Left lobe of liver (tissue), 1 donor: ENCODE measurements around the gene ACE.

- PRO-cap = no peak
Observed at GRCh38 chr17:60747408-60747983, 69.8 kb downstream of the BCAS3 start.

DNA sequence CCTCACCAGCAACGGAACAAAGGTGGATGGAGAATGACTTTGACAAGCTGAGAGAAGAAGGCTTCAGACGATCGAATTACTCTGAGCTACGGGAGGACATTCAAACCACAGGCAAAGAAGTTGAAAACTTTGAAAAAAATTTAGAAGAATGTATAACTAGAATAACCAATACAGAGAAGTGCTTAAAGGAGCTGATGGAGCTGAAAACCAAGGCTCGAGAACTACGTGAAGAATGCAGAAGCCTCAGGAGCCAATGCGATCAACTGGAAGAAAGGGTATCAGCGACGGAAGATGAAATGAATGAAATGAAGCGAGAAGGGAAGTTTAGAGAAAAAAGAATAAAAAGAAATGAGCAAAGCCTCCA, 288.5 kb upstream of the TBX2 start:
- PRO-cap = no peak

GRCh38 chr17:61398871-61399709, 553 bp upstream of the TBX2 start:
- PRO-cap = bidirectional peak, plus-strand start at chr17:61399920, minus-strand start at chr17:61399597

GRCh38 chr17:61451356-61452092, 698 bp upstream of the TBX4 start:
- PRO-cap = no peak

- PRO-cap = no peak
Observed at GRCh38 chr17:61456099-61456510, 3.9 kb downstream of the TBX4 start.

DNA sequence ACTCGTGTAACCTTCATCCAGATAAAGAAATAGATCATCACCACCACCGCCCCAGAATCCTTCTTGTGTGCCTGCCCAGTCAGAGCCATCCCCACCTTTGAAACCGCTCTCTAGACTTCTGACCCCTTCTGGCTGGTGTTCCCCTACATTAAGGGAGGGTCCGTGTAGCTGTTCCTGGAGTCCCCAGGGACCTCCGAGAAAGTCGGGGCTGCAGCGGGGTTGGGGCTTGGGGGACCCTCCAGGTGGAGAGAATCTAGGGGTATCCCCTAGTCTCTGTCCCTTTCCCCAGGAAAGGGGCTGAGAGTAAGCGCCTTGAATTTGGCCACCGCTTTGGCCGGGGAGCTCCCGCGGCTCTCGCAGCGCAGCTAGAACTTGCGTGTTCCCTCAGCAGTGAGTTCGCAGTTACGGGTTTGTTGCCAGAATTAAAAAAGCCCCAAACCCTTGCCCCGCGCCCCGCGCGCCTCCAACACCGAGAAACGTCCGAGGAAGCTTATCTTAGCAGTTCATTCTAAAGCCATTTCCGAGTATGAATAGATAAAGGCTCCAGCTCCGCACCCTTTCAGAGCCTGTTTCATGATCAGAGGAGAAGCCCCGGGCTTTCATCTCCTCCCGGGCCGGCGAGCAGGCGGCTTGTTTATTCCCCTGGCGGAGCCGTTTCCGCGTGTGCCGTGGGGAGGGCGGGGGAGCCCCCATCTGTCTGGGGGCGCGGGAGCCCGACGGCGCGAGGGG, 9.6 kb downstream of the TBX4 start:
- PRO-cap = no peak

DNA sequence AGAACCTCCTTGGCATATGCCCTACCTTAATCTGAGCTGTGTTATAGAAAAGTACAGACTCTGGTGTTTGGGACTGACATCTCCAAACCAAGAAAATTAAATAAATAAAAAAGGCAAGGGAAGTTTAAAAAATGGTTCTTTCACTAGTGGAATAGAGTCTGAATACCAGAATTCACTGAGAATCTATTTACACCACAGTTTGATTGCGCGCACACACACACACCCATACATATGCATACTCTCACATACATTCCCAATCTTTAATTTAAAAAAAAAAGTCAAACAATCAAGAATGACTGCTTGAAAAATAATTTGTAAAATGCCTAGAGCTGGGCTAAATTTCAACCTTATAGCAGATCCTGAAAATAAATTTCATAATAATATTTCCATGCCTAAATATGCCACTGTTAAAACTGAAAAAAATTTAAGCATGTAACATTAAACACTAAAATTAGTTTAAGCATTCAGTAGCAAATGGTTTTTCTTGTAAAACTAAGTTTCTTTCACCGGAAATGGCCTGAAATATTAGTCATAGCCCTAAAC, 17.3 kb upstream of the INTS2 start:
- PRO-cap = no peak

DNA sequence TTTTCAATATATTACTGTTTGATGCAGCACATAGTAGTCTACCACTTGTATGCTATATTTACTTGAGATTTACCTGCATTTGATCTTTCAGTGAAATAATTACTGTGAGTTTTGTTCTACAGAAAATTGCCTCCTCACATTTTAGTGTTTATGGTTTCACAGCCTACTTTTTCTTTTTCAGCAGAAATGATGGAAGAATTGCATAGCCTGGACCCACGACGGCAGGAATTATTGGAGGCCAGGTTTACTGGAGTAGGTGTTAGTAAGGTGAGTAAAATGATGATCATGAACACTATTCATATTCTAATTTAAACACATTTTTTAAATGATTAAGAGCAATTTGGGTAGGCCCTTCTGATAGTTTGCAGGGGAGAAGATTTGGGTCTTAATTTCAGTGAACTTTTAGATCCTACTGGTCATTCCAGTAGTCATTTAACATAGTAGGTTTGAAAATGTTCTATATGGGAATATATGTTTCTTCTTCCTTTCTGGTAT, 2.4 kb downstream of the TLK2 start:
- PRO-cap = no peak

GRCh38 chr17:62579520-62580167, 47.8 kb upstream of the MRC2 start:
- PRO-cap = unidirectional peak, plus-strand start at chr17:62579834

DNA sequence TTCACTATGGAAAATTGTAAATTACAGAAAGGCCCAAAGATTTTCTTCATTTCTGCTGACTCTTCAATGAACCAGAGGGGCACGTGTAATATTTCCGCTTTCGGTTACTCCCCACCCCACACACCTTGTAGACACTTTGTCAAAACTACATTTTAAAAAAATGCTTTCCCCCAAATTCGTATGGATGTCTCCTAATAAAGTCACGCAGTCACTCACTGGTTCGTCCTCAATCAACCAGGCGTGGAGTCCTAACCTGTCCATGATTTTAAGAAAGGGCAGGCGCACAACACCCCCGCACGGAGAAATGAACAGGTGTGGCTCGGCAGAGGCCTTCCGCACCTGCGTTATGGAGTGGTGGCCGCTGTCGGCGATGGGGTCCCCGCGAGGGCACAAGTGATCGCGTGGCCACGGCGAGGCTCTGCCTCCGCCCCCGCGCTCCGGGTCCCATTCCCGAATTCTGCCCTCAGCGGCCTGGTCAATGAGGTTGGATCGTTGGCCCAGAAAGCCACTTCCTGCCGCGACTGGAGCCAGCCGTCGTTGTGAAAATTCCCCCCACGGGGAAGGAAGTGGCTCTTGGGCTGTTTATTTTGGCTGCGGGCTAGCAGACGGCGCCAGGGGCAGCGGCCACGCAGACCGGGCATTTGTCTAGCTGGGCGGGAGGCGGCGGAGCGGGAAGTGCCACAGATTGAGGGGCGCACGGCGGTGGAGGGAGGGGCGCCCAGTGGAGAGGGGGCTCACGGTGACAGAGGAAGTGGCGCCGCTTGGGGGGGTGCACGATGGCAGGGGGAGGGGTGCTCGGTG, 24.7 kb downstream of the MRC2 start:
- PRO-cap = bidirectional peak, plus-strand start at position 601 of the sequence, minus-strand start at position 539 of the sequence

GRCh38 chr17:62671410-62672178, 44.1 kb downstream of the MRC2 start:
- PRO-cap = no peak

DNA sequence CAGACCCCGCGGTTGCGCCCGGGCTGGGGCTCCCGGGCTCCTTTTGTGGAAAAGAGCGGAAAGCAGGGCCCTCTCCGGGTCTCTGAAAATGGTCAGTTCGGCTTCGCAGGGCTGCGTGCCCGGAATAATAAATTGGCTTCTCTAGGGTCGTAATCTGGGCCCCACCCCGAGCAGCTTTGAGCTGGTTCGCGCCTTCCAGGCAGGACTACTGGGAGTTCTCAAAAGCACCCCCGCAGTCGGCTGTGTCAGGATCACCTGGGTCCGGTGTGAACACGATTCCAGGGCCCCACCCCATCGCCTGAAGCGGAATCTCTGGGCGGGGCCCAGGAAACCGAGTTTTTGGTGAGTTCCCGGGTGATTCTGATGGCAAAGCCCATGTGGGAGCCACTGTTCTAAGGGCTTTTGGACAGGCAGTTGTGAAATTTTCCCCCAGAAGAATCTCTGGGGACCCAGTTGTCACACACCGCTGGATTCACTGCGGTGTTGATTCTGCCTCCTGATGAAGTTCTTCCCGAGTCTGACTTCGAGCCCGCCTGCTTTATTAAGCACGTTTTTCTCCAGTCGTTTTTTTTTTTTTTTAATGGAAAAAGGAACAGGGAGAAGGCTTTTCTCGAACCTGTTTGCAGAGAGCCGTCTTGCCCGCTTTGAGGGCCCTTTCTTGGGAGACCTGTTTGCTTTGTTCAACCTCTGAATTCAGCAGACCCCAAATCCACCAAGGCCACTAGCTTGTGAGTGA, 77.1 kb downstream of the MRC2 start:
- PRO-cap = unidirectional peak, minus-strand start at position 244 of the sequence

- PRO-cap = no peak
Observed at GRCh38 chr17:62709871-62710399, 82.5 kb downstream of the MRC2 start.

GRCh38 chr17:62819526-62820284, 11.6 kb upstream of the MARCHF10 start:
- PRO-cap = no peak

- PRO-cap = no peak
Observed at GRCh38 chr17:63460816-63461198, 14.7 kb upstream of the CYB561 start.

DNA sequence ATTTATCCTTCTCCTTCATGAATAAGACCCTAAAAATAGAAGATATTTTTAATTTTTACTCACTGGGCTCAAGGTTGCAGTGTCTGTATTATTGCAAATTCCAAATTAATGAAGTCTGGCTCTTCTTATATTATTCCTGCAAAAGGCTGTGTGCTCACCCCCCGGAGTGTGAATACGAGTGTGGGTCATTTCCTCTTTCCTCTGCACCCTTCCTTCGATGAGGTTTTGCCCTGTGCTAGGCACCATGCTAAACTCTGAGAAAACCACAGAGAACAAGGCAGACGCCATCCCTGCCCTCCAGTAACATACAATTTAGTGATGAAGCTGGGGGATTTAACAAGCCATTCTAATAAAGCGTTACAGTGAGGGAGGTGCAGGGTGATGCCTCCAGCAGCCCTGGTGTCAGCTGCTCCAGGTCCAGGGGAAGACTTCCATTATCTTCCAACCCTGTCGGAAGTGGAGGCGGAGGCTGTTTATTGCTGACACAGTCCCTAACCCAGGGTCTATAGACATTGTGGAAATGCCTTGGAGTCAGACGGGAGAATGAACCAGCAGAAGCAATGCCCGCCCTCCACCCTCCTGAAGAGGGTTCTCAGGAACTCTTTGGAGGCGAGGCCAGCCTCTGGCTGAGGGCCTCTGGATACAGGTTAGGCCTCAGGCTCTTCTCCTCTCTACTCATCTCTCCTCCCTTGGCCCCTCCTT, 2.2 kb upstream of the ACE start:
- PRO-cap = no peak

- PRO-cap = bidirectional peak, plus-strand start at chr17:63477061, minus-strand start at chr17:63476964
Observed at GRCh38 chr17:63476753-63477911, at the start of gene ACE. Gene ACE, plus strand, starts transcription at chr17:63477061.

DNA sequence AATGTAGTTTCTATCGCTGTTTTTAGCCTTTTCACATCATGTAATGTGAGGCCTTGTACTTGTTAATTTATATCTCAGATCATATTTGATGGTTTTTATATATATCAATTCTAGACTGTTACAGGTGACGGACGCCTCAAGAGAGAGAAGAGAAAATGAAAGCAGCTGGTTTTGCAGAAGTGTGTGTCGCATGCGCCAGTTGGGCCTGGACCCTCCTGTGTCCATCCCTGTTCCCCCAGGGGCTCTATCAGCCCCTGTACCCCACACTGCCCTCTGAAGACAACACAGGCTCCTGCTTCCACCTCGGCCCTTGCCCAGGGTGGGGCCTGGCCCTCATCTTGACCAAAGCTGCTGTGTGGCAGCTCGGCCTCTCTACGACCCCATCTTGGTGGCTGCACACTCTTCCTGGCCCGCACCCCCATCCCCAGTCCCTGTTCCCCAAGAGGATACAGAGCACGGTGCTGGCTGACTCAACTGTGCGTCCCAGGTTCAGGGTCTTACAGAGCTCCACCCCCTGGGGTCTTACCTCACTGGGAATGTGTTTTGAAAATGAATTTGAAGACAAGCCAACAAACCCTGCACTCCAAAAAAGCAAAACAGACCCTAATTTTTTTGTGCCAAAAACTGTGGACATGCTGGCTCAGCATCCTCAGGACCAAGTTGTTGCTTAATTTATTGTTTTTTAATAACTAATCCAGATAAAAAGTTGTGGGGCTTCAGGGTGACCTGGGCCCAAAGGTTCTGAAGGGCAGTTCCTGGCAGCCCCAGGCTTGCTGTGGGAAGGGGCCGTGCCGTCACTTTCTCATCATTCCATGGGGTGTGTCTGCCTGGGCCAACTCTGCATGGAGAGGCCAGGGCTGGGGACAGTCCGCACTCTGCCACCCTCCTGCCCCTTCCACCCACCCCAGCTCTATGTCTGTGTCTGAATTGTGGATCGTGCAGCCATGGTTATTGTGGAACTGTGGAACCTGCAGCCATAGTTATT, 4.4 kb downstream of the LIMD2 start:
- PRO-cap = no peak

- PRO-cap = no peak
Observed at GRCh38 chr17:63701198-63701817, 1.4 kb upstream of the LIMD2 start.

GRCh38 chr17:63817616-63818632, 9.3 kb upstream of the PSMC5 start:
- PRO-cap = no peak